ENCODE measurements around a stretch of chr7.

GRCh38 chr7:157009712-157010342 lies 636 bp downstream of the MNX1 start:
- PRO-cap, result unidirectional peak, plus-strand start at chr7:157009954; unidirectional peak, minus-strand start at chr7:157010063

- PRO-cap, result no peak
These were observed 1.4 kb downstream of the UBE3C start for GRCh38 chr7:157140082-157140640.

DNA sequence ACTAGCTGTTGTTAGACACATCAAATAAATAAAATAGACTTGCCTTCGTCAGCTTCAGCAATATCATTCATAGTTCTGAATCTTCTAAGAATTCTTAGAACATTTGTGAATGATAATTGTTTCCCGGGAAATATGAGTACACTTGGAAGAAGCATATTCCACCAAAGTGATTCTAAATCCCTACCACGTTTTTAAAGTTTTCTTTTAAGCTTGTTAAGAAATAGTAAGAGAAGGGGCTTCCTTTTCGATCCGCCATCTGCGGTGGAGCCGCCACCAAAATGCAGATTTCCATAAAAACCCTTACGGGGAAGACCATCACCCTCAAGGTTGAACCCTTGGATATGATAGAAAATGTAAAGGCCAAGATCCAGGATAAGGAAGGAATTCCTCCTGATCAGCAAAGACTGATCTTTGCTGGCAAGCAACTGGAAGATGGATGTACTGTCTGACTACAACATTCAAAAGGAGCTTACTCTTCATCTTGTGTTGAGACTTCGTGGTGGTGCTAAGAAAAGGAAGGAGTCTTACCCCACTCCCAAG lies 53.4 kb downstream of the UBE3C start:
- PRO-cap, result no peak

DNA sequence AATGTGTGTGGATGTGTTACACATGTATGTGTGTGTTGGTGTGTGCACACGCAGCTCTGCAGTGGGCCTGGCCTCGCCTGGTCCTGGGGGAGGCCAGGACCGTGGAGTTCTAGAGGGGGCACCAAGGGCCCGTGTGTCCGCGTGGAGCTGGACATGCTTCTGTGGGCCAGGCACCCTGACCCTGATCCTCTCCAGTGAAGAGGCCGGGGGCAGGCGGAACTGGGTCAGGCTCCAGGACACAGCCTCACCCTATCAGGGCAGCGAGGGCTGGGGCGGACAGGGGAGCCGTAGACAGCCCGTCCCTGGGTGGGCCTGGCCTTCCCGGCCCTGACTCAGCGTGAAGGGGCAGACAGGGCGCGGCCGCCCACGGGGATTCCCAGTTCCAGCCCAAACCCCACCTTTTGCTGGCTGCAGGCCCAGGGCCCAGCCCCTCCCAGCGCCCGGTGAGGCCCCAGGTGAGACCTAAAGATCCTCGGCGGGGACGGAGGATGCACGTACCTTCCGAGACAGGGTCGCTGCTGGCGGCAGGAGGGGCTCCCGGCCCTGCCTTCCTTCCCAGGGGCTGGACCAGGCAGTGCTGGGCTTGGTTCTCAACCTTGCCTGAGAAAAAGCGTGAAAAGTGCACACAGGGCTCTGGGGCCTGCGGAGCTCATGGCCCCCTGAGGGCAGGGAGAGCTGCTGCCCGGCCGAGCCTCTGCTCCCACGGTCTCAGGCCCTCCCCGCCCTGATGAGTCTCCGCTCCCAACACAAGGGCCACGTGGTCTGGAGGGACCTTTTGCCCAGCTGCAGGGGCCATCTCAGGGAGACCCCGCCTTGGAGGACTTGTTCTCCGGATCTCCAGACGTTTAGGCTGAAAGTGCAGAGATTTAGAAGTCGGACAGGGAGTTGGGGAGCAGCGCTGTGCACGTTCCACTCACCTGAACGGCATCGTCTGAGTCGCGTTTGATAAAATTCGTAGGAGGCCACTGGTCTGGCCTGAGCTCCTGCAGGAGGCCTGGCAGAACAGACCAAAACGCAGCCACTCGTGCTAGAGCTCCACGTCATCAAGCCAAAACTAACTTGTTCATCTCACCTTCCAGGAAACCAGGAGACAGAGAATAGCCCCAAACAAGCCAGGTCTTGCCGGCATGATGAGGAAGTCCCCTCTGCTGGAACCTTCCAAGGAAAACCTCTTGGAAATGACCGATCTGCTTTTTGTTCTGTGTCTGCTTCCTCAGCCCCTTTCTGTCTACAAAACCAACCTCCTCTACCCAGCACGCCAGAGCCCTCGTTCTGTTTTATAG lies 43.8 kb upstream of the DNAJB6 start:
- PRO-cap, result bidirectional peak, plus-strand start at position 465 of the sequence, minus-strand start at position 196 of the sequence; unidirectional peak, minus-strand start at position 923 of the sequence

DNA sequence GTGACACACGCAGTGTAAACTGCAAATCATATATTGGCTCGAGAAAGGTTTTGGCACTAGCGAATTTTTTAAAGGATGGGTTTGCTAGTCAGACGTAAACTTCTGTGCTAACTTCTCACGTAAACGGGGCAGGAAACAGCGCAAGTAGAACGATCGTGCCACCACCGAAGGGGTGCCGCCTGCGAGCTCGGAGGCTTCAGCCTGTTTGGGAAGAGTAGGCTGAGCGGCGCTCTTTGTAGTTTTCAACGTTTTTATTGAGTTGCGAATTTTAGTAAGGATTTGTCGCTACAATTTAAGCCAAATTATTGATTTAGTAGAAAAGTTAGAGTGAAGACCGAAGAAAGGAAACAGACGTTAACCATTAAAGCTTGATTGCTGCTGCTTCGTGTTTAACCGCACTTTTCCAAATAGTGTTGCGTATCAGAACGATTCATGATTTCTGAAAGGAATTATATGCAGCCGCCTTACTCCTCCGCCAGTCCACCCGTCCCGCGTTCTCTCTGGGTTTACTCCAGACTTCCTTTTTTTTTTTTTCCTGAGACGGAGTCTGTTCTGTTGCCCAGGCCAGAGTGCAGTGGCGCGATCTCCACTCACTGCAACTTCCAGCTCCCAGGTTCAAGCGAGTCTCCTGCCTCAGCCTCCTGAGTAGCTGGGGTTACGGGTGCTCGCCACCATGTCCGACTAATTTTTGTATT lies 1.2 kb downstream of the DNAJB6 start:
- PRO-cap, result no peak

DNA sequence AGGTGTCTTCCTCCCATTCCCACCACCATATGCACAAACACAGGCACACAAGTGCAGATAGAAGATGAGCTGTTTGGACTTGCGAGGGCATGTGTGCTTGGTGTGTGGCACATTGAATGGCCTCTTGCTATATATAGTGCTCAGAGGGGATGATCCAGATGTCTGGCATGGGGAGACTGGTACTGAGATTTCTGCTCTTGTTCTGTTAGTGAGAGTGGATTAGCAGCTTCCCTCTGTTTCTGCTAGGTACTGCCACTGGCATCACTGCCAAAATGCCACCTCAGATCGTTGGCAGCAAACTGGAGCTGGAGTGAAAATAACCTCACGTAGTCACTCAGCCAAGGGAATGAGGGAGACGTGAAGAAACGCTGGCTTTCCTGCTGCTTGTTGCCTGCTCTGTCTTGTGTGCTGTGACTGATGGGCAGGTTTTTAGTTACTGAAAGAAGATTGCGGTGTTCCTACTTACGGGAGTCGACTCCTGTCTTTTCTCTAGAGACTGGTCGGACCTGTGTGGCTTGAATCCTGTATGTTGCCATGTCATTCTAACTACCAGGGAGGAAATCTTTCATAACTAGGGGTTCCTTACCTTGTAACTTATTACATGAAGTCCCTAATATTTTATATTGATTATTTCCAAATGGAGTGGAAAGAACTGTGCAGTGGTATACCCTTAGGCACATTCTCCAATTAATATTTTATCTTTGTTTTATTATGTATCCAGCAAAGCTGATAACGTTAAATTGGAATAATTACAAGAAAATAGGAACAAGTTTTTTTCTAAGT lies 19.4 kb downstream of the DNAJB6 start:
- PRO-cap, result unidirectional peak, minus-strand start at position 348 of the sequence

DNA sequence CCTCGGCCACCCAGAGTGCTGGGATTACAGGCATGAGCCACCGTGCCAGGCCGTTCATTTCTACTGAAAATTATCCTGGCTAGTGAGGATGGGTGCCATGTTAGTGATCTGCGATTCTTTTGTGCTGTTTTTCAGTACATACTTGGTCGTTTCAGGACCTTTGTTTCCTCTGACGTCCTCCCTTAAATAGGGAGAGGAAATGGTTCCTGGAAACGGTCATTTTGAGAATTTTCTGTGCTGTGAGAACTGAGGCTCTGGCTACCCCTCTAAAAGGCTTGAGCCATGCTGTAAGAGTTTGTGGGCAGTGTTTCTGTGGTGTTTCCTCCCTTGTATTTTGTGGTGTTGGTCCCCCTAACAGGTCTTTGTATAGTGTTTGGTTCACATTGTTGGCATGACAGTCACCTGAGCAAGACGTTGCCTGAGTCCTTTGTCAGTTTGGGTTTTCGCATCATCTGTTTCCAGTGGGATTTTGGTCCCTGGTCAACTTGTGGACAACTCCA lies 37.8 kb downstream of the DNAJB6 start:
- PRO-cap, result no peak

GRCh38 chr7:157390200-157391140 lies 53.7 kb downstream of the DNAJB6 start:
- PRO-cap, result no peak

GRCh38 chr7:157613806-157614337 lies 277.1 kb downstream of the DNAJB6 start:
- PRO-cap, result no peak

- PRO-cap, result no peak
These were observed 420.6 kb downstream of the DNAJB6 start for GRCh38 chr7:157757254-157757898.

GRCh38 chr7:158016395-158016868 lies 571.2 kb downstream of the PTPRN2 start:
- PRO-cap, result no peak

GRCh38 chr7:158268997-158269717 lies 318.5 kb downstream of the PTPRN2 start:
- PRO-cap, result no peak

- PRO-cap, result no peak
These were observed 222.2 kb downstream of the PTPRN2 start for GRCh38 chr7:158365270-158366031.

DNA sequence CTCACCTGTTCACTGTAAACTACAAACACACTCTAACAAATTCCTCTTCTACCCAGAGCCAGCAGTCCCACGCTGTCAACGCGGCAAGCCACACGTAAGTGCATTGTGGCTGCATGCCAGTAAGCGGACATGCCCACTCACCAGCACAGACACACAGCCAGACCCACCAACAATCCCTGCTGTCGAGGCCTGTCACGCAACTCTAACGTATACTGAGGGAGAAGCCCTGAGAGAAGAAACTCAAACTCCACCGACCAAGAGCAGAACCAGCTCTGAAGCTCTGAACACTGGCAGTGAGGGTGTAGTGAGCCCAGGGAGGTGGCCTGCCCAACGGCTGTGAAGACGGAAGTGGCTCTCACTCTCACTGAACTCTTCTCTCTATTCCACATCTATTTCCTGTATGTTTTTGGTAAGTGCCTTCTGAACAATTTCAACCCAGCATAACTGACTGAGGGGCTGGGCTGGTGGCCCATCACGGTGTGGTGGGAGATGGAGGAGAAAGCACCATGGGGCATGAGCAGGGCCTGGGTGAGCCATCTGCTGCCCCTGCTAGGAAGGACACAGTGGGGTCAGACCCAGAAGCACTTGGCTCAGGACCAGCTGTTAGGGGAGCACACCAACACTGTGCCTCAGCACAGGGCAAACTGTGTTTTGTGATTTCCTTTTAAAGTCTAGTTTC lies 41.5 kb downstream of the NCAPG2 start:
- PRO-cap, result no peak

GRCh38 chr7:158759618-158760474 lies 55.2 kb upstream of the NCAPG2 start:
- PRO-cap, result no peak

GRCh38 chr7:158779660-158780469 lies 49.4 kb downstream of the ESYT2 start:
- PRO-cap, result no peak

DNA sequence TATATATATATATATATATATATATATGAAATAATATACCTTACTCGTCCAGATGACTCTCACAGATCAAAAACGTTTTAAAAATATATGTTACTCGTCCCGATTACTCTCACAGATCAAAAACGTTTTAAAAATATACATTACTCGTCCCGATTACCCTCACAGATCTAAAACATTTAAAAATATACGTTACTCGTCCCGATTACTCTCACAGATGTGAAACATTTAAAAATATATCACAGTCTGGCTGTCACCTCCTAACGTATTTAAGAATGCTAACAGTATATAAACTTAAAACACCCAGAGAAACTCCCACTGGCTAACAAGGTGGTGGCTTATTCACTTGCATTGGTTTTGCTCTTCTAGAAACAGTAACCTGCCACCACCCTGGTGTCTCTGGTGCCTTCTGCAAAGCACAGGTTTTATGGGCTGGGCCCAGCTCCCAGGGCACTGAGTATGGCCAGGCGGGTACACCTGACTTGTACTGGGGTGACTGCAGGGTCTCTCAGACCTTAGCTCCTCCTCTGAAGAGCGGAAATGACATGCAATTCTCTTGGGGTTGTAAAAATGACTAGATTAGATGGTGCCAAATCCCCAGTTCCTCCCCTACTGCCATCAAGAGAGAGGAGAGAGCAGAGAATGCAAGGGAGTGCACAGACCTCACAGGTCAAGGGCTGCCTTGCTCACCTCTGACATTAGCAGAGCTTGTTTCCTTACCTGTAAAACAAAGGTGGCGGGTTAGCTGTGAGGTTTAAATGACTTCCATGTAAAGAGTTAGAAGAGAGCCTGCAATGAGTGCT lies 14.8 kb downstream of the ESYT2 start:
- PRO-cap, result no peak

GRCh38 chr7:158815120-158816051 lies 13.9 kb downstream of the ESYT2 start:
- PRO-cap, result no peak

GRCh38 chr7:158824715-158825562 lies 4.4 kb downstream of the ESYT2 start:
- PRO-cap, result no peak

GRCh38 chr7:158865384-158866159 lies 9.2 kb downstream of the DYNC2I1 start:
- PRO-cap, result no peak